Sciatic nerve (tissue), 1 donor: ENCODE results near the genes THAP12 and GDPD4.

DNA sequence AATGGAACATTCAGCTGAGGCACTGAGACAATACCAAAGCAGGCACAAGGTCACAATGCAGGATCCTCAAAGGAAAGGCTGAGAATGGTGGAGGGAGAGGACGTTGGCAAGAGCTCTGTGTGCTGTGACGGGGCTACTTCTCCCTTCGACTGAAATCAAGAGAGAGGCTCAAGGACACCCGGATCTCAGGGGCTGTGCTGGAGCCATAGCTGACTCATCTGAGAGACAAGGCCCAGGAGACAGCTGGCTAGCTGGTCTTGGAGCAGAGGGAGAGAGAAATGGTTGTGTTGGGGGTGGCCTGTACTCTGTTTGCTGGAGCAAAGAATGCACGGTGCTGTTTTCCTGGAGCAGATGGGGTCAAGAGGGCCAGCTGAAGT is 41.0 kb downstream of the MAP6 start:
- PRO-cap: no peak

DNA sequence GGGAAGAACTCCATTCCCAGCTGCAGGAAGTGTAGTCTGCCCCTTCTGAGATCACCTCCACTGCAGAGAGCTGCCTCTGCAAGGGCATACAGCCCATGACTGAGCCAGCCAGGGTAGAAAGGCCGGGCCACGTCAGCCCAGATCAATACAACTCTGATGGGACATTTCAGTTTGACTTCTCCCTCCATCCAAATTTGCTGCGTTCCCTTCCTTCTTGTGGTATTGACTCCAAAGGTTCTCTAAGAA is 19.7 kb downstream of the MOGAT2 start:
- PRO-cap: no peak

DNA sequence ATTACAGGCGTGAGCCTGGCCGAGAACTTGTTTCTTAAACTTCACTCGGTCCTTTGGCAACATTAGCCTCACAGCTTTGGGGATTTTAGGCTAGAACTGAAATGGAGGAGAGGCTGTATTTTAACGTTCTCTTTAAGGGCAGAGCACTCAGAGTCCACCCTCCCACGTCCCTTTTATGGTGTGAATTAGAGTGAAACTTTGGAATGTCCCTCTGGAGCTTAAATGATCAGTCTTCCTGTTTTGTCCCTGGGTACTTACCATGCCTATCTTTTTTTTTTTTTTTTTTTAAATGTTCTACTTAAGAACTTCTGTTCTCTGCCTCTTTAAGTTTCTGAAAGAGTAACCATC is 11.4 kb downstream of the UVRAG start:
- PRO-cap: no peak

GRCh38 chr11:76083779-76084212 is 122.5 kb downstream of the WNT11 start:
- PRO-cap: no peak

DNA sequence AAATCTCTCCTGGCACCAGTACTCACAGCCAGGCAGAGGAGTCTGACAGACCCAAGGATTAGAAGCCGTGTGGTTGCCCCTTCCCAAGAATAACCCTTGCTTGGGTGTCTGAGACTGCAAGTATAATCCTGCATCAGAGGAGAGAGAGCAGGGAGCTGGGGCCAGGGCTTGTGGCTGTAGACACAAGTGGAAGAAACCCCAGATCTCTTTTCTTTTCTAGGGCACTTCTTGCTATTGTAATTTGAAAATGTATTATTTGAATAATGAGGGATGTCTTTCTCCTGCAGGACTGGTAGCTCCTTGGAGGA is 67.2 kb downstream of the WNT11 start:
- PRO-cap: no peak

DNA sequence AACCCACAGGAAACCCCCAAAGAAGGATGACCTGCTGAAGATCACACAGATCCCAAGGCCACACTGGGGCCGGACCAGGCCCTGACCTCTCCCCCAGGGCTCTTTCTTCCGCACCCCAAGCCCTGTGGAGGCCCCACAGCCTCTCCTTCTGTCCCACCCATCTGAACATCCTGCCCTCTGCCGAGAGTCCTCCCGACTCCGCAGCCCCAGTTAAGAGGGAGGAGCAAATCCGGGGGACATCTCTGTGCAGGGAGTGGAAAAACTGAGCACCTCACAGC is 57.4 kb downstream of the WNT11 start:
- PRO-cap: no peak

- PRO-cap: bidirectional peak, plus-strand start at chr11:76186377, minus-strand start at chr11:76186228
Measured at GRCh38 chr11:76185996-76186481, 20.3 kb downstream of the WNT11 start.

- PRO-cap: no peak
Measured at GRCh38 chr11:76276232-76276965, 70.1 kb upstream of the WNT11 start.

DNA sequence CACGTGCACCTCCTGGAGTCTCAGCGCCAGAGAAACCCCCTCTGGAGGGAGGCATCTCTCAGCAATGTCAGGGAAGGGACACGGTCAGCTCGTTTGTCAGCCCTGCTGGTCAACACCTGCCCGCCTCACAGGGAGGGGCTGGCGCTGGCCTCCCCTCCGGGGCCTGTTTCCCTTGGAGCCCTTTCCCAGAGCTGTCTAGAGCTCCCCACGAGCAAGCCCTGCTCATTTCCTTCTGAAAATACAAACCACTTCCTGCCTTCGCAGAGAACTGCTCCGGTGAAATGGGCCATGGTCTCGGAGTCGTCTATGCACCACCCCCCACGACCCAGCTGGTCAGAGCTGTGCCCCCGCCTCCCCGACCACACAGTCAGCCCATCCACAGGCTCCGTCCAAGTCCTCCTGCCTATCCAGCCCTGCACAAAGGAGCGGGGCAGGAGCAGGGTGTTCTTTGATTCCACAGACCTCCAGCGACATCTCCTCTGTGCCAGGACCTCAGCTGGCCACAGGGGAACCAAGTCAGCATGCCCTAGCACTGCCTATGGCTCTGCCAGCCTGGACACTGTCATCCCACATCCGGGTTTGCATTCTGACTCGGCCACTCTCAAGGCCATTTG is 81.9 kb upstream of the WNT11 start:
- PRO-cap: no peak

GRCh38 chr11:76380670-76381761 is at the start of gene THAP12:
TSS of gene THAP12 (minus strand) at chr11:76381132.
- PRO-cap: bidirectional peak, plus-strand start at chr11:76381298, minus-strand start at chr11:76381122

GRCh38 chr11:76445321-76446154 is 720 bp downstream of the EMSY start:
- PRO-cap: bidirectional peak, plus-strand start at chr11:76445886, minus-strand start at chr11:76445775

GRCh38 chr11:76617499-76617984 is 53.0 kb downstream of the LRRC32 start:
- PRO-cap: no peak

- PRO-cap: no peak
Measured at GRCh38 chr11:76660752-76661348, 9.7 kb downstream of the LRRC32 start.

DNA sequence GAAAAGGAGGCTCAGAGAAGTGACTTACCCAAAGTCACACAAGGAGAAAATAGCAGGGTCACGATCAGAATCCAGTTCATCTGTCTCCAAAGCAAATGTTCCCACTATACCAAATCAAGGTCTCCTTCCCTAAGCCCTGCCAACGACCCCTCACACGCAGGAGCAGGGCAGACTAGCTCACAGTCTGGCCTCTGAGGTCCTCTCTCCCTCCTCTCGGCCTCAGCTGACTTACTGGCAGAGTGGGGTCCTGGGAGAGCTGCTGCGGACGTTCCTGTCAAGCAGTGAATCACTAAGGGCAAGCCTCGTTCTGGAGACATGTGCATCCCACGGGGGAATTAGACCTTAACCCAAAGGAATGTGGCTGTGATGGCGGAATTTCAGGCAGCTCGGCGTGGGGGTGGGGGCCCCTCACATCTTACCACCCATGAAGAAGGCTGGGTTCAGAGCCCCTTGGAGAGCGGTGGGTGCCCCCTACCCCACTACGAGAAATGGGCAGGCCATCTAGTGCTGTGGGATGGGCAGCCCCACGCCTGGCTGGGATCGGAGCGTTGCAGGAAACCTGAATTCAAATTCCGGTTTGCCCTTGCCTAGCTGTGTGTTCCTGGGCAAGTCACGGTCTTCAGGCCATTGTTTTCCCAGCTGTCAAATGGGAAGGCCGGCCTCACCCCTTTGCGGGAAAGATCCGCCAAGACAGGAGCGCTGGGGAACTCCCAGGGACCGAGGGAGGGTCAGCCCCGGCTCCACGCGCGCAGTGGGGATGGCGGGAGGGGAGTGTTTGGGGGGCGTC is 620 bp downstream of the LRRC32 start:
- PRO-cap: bidirectional peak, plus-strand start at position 237 of the sequence, minus-strand start at position 225 of the sequence; bidirectional peak, plus-strand start at position 693 of the sequence, minus-strand start at position 561 of the sequence

DNA sequence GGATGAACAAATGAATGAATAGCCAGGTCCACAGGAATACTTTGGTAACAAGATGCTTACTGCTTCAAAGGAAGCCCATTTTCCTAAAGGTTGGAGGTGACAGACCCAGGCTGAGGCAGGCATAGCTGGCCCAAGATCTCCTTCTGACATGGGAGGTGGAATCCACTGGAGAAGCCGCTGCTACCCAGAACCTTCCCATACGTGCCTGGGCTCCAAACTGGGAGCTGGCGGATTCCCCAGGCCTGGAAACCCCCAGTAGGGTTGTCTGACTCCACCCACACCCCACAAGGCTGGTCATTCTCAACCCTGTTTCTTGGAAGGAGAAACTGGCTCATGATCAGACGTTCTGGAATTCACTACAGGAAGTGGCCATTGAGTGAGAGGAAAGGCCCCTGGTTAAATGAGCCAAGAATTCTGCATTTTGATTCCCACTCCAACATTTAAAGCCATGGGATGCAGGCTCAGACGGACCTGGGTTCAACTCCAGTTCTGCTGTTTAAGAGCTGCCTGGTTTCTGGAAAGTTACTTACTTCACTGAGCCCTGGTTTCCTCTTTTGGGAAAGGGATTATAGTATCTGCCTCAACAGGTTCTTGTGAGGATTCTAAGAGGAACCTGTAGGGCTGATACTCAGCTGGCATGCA is 19.5 kb upstream of the TSKU start:
- PRO-cap: no peak

DNA sequence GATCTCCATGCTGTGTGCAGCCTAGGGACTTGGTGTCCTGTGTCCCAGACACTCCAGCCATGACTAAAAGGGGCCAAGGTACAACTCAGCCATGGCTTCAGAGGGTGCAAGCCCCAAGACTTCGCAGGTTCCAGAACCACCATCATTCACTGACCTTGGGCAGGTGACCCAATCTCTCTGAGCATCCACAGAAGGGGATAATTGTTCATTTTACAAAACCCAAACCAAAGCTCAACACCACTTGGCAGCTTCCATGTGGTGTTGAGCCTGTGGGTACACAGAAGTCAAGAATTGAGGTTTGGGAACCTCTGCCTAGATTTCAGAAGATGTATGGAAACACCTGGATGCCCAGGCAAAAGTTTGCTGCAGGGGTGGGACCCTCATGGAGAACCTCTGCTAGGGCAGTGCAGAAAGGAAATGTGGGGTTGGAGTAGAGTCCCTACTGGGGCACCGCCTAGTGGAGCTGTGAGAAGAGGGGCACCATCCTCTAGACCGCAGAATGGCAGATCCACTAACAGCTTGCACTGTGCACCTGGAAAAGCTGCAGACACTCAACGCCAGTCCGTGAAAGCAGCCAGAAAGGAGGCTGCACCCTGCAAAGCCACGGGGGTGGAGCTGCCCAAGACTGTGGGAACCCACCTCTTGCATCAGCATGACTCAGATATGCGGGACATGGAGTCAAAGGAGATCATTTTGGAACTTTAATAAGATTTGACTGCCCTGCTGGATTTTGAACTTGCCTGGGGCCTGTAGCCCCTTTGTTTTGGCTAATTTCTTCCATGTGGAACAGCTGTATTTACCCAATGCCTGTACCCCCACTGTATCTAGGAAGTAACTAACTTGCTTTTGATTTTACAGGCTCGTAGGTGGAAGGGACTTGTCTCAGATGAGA is 8.6 kb downstream of the TSKU start:
- PRO-cap: no peak

GRCh38 chr11:77027243-77027675 is 6.9 kb upstream of the B3GNT6 start:
- PRO-cap: no peak

- PRO-cap: no peak
Measured at GRCh38 chr11:77071940-77072751, 5.4 kb downstream of the CAPN5 start.

DNA sequence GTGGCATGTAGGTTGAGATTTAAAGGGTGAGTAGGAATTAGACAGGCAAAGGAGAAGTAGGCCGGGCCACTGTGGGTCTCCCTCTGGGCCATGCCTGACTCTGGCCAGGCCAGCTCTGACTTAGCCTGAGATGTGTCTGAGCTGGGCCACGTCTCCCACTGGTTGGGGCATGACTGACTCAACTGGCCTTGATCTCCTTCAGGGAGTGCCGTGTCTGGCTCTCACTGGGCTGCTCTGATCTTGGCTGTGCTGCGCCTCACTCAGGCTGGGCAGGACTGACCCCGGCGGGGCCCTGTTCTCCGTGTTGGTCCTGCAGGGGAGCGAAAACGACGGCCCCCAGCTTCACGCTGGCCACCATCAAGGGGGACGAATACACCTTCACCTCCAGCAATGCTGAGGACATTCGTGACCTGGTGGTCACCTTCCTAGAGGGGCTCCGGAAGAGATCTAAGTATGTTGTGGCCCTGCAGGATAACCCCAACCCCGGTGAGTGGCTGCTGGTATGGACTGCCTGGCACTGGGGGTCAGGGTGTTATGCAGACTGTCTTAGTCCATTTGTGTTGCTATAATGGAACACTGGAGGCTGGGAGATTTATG is 71.4 kb downstream of the MYO7A start:
- PRO-cap: no peak

DNA sequence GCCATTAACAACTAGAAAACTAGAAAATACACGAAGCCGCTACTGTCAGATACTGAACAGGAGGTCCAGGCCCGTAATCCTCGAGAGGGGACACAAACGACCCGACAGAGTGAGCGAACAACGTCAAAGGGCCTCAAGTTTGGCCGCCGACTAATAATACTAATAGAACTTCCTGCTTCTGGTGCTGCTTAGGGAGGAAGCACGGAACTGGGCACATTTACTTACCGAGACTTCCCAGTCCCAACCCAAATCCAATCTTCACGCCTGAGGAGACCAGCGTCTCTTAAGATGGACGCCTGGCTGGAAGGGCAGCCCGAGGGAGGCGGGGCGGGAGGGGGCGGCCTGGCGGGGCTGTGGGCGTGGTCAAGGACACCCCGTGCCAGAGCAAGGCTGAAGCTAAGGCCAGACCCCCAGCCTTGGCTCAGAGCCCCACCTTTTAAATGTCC is at the start of gene GDPD4:
TSS of gene GDPD4 (minus strand) at position 307 of the 446 bp plus-strand sequence.
- PRO-cap: no peak